Right common carotid artery plus branches (tissue), 1 donor: ENCODE measurements around a stretch of chr3.

- PRO-cap, result no peak
Measured at GRCh38 chr3:72078320-72079246, 293.6 kb upstream of the PROK2 start.

DNA sequence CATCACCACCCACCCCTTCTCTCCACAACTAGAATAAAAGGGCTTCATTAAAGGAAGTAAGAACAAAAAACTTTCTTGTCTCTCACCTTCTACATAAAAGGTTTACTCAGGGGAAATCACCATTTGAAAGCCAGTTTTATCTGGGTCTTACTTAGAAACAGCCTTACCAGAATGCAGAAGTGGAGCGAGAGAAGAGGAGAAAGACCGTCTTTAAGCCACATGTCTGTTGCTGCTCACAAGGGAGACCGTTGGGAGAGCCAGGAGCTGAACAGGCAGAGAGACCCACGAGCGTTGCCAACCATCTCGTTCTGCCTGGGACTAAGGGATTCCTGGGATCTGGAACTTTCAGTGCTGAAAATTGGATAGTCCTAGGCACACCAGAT lies 350.1 kb upstream of the PROK2 start:
- PRO-cap, result no peak

- PRO-cap, result no peak
Measured at GRCh38 chr3:72163628-72164397, 378.9 kb upstream of the PROK2 start.

DNA sequence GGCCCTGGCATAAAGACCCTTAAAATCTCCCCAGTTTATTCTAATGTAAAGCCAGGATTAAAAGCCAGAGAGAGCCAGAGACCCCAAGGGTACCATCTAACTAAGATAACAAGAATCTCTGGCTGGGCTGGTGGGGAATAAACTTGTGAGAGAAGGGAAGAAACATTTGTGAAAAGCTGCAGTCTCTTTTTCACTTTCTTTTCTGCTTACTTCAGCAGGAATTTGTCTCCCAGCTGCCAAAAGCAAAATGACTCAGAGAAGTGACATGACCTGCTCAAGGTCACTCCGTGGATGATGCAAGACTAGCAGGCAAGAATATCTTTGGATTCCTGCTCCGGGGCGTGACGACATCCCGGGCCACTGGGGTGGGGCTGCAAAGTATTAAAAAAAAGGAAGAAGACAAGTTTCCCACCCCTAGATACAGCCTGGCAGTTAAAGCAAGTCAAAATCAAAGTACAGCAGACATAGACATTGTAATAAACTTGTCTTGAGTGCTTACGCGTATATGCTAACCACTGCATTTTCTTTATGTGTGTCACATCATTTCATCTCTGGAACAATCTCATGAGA lies 485.0 kb upstream of the PROK2 start:
- PRO-cap, result no peak

DNA sequence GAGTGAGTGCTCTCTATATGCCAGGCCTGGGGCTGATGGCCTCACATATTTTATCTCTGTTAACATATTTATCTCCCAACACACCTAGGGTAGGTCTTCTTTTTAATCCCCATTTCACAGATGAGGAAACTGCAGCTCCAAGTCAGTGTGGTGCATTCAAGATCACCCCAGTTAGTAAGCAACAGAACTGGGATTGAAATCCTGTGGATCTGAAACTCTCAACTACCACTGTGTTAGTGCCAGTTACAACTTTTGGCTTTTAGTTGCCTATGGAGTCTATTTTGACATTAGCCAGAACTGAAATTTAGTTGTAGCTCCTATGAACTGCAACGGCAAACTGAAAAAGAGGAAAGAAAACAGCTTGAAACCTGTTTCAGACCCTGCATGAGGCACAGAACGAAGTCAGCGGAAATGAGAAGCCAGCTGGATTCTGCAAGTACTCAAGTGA lies 352.4 kb downstream of the SHQ1 start:
- PRO-cap, result no peak

DNA sequence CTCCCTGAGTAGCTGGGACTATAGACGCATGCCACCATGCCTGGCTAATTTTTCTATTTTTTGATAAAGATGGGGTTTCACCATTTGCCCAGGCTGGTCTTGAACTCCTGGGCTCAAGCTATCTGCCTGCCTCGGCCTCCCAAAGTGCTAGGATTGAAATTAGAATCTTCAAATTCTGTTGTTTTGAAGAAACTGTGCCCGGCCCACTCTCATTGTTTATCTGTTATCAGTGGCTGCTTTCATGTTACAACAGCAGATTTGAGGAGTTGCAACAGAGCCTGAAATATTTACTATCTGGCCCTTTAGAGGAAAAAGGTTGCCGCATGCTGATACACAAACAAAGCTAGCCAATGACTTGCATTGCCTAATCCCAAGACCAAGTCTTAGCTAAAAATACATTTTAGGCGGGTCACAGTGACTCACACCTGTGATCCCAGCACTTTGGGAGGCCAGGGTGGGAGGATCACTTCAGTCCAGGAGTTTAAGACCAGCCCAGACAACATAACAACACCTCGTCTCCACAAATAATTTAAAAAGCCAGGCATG lies 43.1 kb upstream of the PPP4R2 start:
- PRO-cap, result no peak

DNA sequence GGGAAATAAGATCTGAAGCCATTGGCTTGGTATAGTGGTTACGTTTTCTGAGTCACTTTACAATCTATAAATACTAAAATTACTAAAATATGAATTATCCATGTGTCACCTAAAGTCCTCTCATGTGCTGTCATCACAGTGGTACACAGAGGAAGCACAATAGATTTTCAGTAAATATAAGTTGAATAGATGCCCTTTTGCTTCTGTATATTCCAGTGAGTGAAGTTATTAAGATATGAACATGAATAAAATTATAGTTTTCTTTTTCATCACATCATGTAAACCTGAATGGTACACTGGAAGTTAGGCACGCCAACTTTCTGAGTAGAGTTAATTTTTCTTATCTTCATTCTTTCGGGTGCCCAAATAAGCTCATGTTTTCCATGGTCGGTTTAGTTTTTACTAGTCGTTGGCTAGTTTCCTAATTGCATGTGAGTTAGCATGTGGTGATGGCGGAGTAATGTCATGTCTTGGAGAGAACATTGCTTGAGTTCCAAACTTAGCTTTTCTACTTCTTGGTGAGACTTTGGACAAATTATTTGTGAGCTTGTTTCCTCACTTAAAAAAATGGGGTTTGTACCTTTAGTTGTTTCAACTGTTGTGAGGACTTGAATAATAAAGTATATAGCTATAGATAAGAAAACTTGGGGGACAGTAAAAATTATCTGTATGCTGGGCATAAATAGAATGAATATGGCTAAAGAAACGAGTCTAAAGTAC lies 11.6 kb downstream of the PPP4R2 start:
- PRO-cap, result no peak

GRCh38 chr3:73059308-73060040 lies 2.0 kb upstream of the EBLN2 start:
- PRO-cap, result no peak

GRCh38 chr3:73068228-73068896 lies 6.9 kb downstream of the EBLN2 start:
- PRO-cap, result no peak

DNA sequence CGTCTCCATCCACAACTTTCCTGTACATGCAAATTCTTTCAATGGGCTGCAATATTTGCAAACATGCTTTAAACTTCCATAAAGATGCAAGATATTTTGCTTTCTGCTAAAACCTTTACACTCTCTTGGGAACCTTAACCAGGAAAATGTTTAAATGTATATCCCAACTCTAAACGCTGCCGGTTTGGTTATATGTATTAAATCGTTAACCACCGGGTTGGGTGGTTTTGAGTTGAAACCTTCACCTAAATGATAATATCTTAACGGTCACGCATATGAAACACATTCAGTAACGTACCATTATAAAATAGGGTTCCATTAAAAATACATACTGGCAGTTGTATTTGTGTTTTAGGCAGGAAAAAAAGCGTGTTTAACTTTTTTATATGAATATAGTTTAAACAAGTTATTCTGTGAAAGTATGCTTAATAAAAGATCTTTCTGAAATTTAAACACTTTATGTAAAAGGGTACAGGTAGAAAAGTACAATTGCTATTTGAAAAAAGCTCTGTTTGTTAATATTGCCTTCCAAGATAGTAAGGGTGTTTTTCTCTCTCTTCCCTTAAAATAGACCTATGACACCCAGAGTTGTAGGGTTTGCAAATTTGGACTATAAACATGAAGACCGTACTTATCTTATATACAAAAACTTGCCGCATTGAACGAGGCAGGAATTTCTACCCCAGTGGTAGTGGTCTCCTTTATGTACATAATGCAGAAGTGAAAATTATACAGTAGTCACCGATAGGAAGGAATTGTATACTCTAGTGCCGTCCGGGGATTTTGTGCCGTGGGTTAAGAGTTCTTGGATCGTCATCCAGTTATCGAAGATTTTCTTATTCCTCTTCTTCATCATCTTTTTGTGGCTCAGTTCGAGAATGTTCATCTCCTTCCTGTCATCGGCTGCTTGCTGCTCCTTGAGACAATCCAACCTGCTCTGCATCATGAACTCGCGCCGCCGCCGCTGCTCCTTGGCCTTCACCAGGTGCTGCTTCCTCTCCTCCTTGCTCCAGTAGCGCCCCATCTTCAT lies 241.8 kb downstream of the PDZRN3 start:
- PRO-cap, result no peak

- PRO-cap, result no peak
Measured at GRCh38 chr3:73403890-73404676, 220.7 kb downstream of the PDZRN3 start.

- PRO-cap, result no peak
Measured at GRCh38 chr3:73614195-73614847, 10.4 kb downstream of the PDZRN3 start.

- PRO-cap, result no peak
Measured at GRCh38 chr3:73813531-73813820, 188.7 kb upstream of the PDZRN3 start.

- PRO-cap, result no peak
Measured at GRCh38 chr3:75575255-75575533, 88.9 kb upstream of the FRG2C start.

DNA sequence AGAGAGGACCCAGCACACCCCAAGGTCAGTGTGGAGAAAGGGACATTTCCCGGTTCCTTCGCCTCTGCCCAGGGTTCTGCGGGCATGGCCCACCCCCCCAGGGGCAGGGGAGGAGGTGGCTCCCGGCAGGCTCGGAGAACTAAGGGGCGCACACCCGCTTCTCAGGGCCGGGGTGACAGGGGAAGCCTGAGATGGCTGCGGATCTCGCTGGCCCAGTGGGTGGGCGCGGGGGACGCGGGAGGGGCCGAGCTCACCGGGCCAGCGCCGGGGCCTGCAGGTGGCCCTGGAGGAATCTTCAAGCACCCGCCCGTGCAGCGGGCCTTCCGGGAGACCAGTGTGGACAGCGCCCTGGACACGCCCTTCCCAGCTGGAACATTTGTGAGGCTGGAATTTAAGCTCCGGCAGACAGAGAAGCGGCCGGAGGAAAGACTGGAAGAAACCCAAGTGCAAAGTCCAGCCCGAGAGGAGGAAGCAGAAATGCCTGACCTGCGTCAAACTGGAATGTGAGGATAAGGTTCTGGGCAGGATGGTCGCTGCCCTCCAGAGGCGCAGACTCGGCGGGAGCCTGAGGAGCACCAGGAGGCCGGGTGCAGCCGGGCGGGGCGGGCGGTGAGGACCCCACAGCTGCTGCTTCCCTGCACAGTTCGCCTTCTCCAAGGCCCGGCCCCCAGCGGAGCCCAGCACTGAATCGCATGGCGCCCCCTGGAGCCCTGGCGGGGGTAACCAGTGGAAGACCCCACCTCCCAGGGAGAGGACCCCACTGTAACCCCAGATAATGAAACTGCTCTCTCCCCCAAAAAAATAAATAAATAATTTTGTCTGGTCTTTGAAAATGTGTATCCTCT lies 5.6 kb upstream of the FRG2C start:
- PRO-cap, result no peak

DNA sequence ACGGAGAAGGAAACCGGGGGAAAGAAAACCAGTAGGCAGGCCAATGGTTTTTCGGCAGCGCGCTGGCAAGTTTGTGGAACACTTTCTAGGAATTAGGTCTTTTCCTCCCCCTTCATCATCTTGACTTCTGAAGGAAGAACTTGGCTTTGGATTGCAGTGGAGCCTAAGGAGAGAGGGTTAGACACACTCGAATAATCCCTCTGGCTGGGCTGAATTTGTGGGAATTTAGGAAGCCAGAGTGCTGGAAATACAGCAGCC lies 339 bp downstream of the ROBO2 start:
- PRO-cap, result no peak

GRCh38 chr3:79414741-79415160 lies 353.0 kb downstream of the ROBO1 start:
- PRO-cap, result no peak

DNA sequence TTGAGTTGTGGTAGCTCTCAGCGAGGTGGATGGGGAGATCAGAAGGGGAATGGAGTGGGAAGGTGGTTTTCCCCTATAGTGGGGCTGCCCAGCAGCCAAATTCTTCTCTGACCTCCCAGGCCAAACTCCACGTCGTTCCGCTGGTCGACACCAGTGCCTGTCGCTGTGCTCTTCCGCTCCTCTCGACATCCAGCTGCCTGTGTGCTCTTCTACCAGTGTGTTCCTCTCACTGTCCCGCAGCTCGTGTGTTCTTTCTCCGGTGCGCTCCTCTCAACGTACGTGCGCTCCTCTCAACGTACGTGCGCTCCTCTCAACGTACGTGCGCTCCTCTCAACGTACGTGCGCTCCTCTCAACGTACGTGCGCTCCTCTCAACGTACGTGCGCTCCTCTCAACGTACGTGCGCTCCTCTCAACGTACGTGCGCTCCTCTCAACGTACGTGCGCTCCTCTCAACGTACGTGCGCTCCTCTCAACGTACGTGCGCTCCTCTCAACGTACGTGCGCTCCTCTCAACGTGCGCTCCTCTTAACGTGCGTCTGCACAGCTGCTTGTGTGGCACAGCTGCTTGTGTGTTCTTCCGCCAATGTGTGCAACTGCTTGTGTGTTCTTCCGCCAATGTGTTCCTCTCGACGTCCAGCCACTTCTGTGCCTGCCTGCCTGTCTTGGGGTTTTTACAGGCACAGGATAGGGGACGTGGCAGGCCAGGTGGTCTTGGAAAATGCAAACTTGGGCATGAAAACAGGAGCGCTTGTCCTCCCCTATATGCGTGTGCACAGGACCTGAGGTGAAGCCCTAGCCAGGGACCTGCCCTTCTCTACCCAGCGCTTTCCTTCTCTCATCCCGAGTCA lies 991.1 kb downstream of the GBE1 start:
- PRO-cap, result no peak

DNA sequence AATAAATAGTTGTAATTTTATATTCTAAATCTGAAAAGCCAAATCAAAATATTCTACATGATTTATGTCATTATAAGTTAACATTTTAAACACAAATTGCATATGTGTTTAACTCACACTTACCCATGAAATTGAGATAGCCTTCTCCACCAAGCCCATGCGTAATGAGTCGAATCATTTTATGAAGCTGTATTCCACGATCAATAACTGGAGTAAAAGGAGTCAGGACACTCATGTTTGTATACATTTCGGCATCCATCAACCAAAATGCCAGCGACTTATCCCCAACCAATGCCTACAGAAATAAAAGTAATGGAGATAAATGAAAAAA lies 183.7 kb downstream of the GBE1 start:
- PRO-cap, result no peak

GRCh38 chr3:81622121-81622958 lies 139.1 kb downstream of the GBE1 start:
- PRO-cap, result no peak